ENCODE results near the genes KCNQ5, EEF1A1, SLC17A5, COL12A1 and IRAK1BP1.

DNA sequence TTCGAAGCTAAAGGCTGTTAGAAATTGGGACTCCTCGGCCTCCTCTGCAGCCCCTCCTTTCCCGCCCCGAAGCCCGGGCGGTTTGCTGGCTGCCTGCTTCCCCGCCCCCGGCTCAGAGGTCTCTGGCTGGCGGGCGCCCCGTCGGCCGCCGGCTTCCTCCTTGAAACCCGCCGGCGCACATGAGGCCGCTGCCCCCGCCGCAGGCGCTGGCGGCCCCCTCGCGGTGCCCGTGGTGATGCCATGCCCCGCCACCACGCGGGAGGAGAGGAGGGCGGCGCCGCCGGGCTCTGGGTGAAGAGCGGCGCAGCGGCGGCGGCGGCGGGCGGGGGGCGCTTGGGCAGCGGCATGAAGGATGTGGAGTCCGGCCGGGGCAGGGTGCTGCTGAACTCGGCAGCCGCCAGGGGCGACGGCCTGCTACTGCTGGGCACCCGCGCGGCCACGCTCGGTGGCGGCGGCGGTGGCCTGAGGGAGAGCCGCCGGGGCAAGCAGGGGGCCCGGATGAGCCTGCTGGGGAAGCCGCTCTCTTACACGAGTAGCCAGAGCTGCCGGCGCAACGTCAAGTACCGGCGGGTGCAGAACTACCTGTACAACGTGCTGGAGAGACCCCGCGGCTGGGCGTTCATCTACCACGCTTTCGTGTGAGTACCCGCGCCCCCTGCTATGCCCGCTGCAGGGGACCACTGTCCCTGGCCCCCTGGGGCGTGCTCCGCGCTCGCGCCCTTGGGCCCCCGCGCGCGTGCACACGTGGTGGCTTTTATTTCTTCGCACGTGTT, at the start of gene KCNQ5:
KCNQ5 (plus strand) TSS at position 115 of the 773 bp plus-strand sequence.
- PRO-cap = no peak

DNA sequence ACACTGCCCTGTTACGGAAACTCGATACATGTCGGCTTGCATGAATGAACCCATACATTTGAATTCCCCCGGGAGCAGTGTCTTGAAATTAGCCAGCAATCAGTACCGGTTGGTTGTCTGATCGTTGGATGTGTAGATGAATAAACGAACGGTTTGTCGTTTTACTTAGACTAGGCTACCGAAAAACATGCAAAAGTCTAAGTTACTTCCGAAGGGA, 970 bp downstream of the CGAS start:
- PRO-cap = no peak

DNA sequence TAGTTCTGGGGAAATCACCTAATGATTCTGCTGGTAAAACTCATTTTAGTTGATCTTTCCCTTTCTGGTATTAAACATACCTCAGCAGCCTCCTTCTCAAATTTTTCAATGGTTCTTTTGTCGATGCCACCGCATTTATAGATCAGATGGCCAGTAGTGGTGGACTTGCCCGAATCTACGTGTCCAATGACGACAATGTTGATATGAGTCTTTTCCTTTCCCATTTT, 1.1 kb downstream of the EEF1A1 start:
- PRO-cap = no peak

DNA sequence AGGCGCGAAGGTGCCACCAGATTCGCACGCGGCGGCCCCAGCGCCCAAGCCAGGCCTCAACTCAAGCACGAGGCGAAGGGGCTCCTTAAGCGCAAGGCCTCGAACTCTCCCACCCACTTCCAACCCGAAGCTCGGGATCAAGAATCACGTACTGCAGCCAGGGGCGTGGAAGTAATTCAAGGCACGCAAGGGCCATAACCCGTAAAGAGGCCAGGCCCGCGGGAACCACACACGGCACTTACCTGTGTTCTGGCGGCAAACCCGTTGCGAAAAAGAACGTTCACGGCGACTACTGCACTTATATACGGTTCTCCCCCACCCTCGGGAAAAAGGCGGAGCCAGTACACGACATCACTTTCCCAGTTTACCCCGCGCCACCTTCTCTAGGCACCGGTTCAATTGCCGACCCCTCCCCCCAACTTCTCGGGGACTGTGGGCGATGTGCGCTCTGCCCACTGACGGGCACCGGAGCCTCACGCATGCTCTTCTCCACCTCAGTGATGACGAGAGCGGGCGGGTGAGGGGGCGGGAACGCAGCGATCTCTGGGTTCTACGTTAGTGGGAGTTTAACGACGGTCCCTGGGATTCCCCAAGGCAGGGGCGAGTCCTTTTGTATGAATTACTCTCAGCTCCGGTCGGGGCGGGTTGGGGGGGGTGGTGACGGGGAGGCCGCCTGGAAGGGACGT, at the start of gene EEF1A1:
EEF1A1 (minus strand) TSS at position 275 of the 686 bp plus-strand sequence.
- PRO-cap = bidirectional peak, plus-strand start at position 418 of the sequence, minus-strand start at position 275 of the sequence; bidirectional peak, plus-strand start at position 655 of the sequence, minus-strand start at position 505 of the sequence

DNA sequence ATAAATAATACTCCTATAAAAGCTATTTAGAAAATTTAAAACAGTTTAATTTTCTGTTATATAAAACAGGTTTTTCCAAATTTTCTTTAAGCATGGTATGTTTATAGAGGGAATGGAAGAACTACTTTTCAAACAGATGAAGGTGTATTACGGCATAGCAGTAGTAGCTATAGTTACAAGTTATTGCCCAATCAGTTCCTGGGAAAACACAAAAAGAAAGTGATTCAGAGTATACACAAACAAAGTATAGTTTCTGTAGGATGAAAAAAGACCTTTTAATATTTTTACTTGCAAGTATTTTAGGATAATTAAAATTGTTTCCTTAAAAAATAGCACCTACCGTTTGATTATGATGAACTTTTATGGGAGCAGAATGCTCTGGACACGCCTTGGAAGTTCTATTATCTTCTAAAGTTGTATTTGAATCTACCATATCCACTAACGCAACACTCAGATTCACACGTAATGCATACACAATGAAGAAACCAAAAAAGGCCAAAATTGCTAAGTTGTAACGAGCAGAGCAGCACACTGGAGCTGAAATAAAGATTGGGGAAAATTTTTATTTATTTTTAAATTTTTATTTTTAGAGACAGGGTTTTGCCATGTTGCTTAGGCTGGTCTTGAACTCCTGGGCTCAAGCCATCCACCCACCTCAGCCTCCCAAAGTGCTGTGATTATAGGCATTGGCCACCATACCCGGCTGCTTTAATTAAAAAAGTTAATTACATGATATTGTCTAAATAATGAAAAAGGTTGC, 9.5 kb downstream of the SLC17A5 start:
- PRO-cap = no peak

DNA sequence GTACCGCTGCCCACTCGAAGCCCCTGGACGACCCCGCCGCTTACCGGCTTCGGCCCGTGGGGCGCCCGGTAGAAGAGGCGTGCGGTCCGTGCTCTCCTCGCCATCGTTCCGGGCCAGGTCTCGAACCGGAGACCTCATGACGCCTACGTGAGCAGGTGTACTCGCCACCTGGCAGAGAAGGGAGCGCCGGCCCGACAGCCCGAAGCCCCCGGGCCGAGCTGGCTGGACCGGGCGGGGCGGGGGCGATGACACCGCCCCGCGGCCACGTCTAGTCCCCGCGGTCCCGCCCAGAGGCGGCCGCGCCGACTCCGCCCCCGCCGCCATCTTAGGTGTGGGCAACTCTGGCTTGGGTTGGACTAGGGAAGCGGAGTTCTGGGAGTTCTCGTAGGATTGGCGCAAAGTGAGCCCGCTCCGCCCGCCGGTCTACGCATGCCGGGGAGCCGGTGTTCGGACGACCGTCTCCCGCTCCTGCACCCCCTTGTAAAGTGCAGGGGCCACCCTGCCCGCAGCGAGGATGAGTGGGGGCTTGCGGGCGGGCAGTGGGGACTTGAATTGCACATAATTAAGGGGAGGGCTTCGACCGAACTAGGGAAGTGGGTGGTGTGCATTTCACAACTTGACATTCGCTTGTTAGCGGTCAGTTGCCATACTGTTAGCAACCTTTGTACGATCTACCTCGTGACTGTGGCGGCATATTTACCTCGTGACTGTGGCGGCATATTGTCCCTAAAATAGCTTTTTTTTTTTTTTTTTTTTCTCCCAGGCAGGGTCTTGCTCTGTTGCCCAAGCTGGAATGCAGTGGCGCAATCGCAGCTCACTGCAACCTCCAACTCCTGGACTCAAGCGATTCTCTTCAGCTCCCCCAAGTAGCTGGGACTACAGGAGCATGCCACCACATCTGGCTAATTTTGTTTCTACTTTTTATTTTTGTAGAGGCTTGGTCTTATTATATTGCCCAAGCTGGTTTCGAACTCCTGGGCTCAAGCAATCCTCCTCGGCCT, at the start of gene SLC17A5:
SLC17A5 (minus strand) TSS at position 244 of the 1,001 bp plus-strand sequence.
- PRO-cap = bidirectional peak, plus-strand start at position 377 of the sequence, minus-strand start at position 224 of the sequence

- PRO-cap = no peak
Measured at GRCh38 chr6:74075379-74075909, 379.4 kb downstream of the CD109 start.

DNA sequence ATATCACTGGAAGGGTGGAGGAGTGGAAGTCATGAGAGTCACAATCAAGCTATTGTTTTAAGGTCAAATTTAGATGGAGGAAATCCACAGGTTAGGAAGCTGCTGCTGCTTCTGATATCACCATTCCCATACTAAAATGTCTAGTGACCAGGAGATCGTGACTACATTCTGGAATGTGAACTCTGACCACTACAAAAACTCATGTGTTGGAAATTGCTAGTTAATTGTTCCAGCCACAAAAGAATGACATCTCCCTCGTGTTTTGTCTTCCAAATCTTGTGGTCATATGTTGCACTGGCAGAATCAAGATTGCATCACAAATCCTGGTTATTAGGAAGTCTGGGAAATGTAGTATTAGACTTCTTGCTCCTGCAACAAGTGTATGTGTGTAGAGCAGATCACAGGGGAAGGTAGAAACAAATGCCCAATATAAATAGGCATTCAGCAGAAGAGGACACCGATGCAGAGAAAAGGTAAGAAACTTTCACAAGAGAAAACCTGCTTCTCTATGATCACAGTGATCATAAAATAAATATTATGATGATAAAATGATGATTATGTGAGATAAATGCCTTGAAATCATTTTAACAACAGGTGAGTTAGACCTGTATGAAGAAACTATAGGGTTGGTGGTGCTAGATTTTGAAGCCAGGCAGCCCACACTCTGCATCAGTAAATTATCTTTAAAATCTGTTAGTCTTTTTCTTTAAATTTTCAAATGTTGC, 442.1 kb downstream of the CD109 start:
- PRO-cap = no peak

GRCh38 chr6:74498232-74498686, 707.6 kb downstream of the COL12A1 start:
- PRO-cap = no peak

GRCh38 chr6:75205593-75206408, at the start of gene COL12A1:
COL12A1 (minus strand) TSS chr6:75206053.
- PRO-cap = bidirectional peak, plus-strand start at chr6:75206273, minus-strand start at chr6:75206051

DNA sequence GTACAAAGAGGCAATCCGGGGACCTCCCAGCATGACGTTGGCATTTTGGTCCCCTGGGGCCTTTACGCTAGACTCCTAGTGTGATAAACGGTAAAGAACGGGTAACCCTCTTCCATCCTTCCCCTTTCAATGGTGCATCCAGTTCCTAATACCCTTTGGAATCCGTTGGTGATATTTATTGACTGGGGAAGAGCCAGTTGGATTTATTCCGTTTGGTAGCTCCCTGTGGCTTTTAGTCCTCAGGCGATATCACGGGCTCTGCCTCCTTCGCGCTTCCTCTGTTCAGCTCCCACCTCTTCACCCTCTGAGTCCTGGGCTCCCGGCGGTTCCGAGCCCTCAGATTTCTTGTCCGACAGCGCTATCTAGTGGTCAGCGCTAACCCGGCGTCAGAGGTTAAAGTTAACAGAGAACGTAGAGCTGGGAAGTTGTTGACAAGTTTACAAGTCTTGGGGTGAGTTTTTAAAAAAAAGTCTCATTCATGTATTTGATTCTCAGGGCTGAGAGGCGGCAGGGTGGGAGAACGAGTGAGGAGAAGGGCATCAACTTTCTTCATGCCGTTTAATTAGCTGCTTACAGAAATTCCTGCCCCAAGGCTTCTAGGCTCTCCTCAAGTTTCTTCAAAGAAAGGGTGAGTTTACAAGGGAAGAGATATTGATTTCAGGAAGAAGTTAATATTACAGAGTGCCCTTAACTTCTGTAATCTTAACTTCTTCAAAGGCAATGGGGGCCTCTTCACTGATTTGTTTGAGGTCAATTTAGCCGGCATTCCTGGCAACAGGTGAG, 3.1 kb upstream of the COL12A1 start:
- PRO-cap = unidirectional peak, minus-strand start at position 280 of the sequence

GRCh38 chr6:75314529-75315390, 30.2 kb upstream of the TMEM30A start:
- PRO-cap = no peak

DNA sequence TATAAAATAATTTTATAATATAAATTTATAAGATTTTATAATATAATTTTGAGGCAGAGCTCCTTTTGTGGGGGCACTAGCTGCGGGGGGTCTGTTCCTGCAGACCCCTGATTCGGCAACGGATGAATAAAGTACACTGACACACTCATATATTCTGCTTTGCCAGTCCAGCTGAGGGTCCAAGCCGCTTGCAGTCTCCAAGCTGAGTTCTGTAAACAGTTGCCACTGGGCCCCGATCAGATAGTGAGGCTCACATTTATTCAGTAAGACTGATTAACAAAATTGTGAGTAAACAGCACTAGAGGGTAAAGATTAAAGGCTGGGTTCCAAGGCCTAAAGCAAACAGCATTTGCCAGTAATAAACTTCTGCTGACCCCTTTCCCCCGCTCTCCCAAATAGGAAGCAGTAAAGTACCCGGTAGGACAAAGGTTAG, 181.6 kb downstream of the MEI4 start:
- PRO-cap = no peak

DNA sequence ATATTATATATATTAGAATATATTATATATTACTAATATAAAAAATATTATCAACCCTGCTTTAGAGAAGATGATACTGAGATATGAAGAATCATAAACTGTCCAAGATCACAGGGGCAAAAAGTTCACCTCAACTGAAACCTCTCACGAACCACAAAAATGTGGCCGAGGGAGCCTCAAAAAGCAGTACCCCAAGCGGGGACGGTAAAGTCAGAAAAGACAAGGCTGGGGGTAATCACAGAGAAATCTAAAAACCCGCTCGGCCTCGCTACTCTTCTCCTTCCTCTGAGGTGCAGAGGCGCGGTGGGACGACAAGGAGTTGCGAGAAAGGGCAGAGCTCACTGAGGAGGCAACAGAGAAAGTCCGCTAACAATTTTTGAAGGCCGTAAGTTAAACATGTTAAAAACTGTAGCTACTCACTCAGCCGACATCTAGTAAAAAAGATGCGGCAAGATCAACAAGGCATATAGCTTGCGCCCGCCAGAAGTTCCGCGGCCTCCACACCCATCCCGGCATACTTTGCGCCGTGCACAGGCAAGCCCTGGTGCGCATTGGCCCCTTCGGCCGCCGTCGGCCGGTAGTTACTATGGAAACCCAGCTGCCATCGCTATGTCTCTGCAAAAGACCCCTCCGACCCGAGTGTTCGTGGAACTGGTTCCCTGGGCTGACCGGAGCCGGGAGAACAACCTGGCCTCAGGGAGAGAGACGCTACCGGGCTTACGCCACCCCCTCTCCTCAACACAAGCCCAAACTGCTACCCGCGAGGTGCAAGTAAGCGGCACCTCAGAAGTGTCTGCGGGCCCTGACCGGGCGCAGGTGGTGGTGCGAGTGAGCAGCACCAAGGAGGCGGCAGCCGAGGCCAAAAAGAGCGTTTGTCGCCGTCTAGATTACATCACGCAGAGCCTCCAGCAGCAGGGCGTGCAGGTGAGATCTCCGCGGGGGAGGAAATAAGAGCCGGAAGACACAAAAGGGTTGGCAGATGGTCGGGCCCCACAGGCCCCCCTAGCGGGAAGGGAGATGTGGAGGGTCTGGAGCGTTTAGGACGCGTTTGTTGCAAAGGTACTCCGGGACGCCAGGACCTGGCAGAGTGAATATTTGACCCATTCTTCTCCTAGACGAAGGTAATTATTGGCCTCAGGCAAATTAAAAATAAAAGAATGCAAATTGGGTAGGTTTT, at the start of gene IRAK1BP1:
IRAK1BP1 (plus strand) TSS at position 584 of the 1,177 bp plus-strand sequence.
- PRO-cap = bidirectional peak, plus-strand start at position 786 of the sequence, minus-strand start at position 516 of the sequence

DNA sequence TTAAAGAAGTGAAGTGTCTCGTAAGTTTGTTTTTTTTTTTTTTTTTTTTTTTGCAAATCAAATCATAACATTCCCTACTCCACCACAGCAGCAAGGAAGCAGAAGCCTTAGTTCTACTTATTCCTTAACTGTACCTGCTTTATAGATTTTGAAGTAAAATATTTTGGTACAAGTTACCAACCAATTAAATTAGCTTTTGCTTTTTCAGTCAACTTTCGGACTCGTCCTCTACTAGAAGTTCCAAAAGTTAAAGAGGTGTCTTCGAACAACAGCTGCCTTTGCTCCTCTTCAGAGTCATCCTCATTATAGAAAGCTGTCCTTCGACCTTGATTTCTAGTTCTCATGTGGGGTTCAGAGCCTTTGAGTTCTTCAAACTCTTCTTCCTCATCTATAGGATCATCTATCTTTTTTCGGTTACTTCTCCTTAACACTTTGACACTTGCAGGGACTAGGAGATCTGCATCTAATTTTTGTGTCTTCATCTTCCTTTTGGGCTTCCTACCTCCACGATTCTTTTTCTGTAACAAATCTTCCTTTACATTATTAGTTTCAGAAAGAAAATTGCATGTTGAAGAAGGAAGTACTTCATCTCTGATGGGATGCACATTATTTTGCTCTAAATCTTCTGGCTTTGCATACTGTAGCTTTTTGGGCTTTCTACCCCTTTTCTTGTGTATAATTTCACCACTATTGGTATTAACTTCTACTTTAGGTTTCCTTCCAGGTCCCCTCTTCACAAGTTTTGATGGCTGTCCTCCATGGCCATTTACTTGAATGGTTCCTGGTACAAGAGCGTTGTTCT, 73.4 kb downstream of the IRAK1BP1 start:
- PRO-cap = no peak

GRCh38 chr6:79038959-79039362, 39.1 kb downstream of the PHIP start:
- PRO-cap = no peak

DNA sequence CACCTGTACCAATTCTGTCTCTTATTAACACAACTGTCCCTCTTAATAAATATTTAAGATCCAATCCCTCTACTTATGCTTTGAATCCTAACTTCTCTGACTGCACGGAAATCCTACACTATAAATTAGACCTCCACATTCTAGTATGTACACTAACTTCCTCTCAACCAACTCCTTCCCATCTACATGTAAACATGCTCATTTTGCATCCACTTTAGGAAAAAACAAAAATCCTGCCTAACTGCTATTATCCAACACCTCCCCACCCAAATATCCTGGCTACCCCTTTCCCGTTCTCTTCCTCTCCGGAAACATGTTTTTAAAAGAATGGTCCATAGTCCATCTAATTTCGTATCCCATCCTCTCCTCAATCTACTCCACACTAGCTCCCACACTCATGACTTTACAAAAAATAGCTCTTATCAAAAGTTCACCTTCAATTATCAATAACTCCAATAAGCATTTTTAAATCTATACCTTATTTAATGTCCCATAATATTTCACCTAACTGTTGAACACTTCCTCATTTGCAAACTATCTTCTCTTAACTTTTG, 13.9 kb downstream of the PHIP start:
- PRO-cap = no peak

GRCh38 chr6:79171083-79171282, 92.9 kb upstream of the PHIP start:
- PRO-cap = no peak

GRCh38 chr6:79538350-79539016, 1.3 kb upstream of the LCA5 start:
- PRO-cap = no peak

DNA sequence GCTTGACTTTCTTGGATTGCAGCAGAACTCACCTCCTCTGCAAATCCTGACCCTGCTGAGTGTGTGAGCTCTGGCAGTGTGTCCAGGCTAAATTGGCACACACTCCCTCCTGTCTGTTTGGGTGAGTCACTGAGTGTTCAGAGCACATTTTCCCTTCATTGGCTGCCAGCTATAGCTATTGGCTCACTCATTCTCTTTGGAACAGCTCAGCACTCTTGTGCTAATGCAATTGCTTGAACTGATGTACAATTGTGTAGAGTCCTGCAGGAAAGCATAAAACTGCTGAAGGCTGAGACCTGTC, 350.9 kb downstream of the BCKDHB start:
- PRO-cap = no peak